Suprapubic skin (tissue), 4 donors: Measurements from ENCODE around the genes CISH and RAD54L2.

DNA sequence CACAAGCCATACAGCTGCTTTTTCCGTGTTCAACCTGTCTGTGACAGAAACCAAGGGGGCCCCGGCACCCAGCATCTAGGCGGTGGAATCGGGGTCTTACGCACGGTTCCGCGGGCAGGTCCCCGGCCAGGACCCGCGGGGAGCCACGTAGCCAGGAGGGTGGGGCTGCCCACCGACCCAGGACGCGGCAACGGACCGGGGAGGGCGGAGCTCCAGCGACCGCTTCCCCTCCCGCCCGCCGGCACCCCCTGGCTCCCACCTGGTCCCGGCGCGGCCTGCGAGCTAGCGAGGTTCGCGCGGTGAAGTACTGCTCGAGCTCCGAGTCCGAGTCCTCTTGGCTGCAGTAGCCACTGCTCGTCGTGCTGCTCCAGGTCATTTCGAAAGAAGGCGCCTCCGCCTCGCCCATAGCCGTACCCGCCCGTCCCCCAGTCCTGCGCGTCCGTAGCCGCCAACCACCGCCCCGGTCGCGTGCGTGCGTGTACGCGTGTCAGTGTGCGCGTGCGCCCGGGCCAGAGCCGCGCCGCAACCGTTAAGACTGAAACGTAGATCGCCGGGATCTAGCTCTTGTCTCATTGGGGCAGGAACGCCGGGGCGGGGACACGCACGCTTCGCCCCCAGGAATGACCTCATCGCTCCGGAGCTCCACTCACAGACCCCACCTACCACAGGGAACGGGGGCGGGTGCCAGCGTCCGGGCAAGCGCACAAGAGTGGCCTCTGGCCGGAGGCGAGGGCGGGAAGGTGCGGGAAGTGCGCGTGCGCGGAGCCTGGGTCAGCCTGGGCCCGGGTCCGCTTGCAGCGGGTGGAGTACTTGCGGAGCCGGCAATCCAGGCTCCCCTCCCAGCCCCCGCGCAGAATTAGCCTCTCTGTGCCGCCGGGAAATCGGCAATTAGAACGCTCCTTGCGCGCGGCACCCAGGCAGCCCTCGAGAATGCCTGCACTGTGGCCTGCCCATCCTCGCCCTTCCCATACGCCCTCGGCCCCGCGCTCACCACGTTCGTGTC lies 3.4 kb downstream of the RASSF1 start:
- PRO-cap, result bidirectional peak, plus-strand start at position 723 of the sequence, minus-strand start at position 345 of the sequence
- RAMPAGE, long total RNA, 4 experiments, result start-site peak on the minus strand in 2 of 4 experiments, centred at positions 132 to 534 of the sequence, 14 to 19 reads per replicate

- PRO-cap, result unidirectional peak, plus-strand start at chr3:50518270
- RAMPAGE, long total RNA, 4 experiments, result no peak in any of the 4 experiments
Observed at GRCh38 chr3:50517970-50518564, 14.6 kb upstream of the CACNA2D2 start.

DNA sequence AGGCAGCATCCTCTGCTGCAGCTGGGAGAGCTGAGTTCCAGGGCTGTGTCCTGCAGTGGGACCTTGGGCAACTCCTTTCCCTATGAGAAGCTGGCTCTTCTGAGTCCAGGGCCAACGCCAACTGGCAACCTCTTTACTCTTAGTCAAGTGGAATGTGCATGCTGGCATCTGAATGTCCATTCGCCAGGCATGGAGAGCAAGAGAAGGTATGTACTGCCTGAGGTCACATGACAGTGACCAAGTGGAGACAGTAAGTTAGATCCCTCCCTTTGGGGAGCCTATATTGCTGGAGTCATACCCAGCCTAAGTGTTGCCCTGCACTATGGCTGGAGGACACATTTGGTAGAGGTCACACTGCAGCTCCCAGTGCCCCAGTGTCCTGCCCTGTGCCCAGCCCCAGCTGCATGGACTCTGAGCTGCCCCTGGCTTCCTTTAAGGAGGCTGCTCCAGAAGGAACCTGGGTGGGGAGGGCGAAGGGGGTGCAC lies 12.2 kb downstream of the HEMK1 start:
- PRO-cap, result no peak
- RAMPAGE, long total RNA, 4 experiments, result no peak in any of the 4 experiments

- PRO-cap, result no peak
- RAMPAGE, long total RNA, 4 experiments, result no peak in any of the 4 experiments
Observed at GRCh38 chr3:50592011-50593311, 19.1 kb downstream of the CISH start.

DNA sequence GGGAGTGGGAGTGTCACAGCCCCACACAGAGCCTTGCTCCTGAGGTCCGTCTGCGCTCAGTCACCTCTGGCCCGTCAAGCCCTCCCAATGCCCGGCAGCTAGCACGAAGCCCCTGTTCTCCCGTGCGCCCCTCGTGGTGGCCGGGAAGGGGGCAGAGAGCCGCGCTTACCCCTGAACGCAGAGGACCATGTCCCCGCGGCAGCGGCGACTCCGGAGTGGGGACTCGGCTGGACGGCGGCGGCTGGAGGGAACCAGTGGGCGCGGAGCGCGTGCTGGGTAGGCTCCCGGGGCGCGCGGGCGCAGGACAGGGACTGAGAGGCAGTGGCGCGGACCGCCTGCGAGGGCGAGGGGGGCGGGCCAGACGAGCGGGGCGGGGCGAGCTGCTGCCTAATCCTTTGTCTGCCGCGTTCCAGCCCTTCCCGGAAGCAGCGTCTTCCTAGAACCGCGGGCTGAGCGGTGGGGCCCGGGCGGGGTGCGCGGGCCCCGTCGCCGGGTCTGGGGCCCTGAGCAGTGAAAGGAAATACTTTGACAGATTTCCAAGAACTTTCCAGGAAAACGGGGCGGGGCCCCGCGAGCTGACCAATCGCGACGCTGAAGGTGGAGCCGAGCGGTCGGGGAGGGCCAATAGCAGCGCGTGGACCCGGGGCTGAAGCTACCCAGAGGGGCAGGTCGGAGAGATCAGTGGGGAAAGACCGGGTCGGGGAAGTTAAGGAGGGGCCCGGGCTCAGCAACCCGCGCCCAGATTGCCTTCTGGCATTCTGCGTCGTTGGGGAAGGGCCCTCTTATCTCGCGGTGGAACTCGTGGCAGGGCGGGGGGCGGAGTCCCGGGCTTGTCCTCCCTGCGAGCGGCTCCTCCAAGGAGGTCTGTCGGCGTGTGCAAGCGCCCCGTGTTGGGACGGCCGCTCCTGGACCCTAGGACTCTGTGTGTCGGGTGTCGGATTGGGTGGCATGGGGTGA lies at the start of gene CISH:
TSS of gene CISH (minus strand) at position 313 of the 957 bp plus-strand sequence.
- PRO-cap, result unidirectional peak, minus-strand start at position 217 of the sequence; unidirectional peak, minus-strand start at position 313 of the sequence; bidirectional peak, plus-strand start at position 863 of the sequence, minus-strand start at position 760 of the sequence
- RAMPAGE, long total RNA, 4 experiments, result start-site peak on the minus strand in 3 of 4 experiments, centred at positions 296 to 311 of the sequence, 25 to 53 reads per replicate

DNA sequence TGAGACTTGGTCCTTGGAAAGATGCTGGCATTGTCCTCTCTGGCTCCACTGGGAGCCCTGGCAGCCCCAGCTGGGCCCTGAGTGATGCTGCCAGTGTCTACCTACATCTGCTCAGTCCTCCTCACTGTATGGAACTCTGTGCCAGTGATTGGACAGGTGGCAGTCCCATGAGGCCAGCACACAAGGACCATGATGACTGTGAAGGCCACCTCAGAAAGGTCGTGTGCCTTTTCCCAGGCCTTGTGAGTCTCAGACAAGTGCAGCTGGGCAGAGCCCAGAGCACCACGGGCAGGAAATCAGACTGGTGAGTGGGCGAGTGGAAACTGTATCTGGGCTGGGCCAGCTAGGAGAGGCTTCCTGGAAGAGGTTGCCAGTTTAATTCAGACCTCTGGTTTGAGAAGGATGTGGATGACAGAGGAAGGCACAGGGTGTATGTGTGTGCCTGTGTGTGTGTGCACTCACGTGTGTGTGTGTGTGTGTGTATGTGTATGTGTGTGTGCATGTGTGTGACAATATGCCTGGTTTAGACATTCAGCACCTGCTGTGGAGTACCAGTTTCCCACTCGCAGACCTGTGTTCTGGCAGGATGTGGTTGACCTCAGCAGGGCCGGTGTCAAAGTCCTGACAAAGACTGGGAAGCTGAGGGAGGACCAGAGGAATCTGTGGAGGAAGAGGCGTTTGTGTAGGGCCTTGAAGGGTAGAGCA lies 7.0 kb downstream of the MAPKAPK3 start:
- PRO-cap, result no peak
- RAMPAGE, long total RNA, 4 experiments, result no peak in any of the 4 experiments

GRCh38 chr3:51538420-51539396 lies at the start of gene RAD54L2:
TSS of gene RAD54L2 (plus strand) at chr3:51538719.
- PRO-cap, result bidirectional peak, plus-strand start at chr3:51538719, minus-strand start at chr3:51538622; bidirectional peak, plus-strand start at chr3:51538830, minus-strand start at chr3:51538816
- RAMPAGE, long total RNA, 4 experiments, result no peak in any of the 4 experiments

- PRO-cap, result no peak
- RAMPAGE, long total RNA, 4 experiments, result no peak in any of the 4 experiments
Observed at GRCh38 chr3:51621287-51622030, 49.6 kb upstream of the TEX264 start.

GRCh38 chr3:51703189-51704247 lies 3.4 kb upstream of the GRM2 start:
- PRO-cap, result no peak
- RAMPAGE, long total RNA, 4 experiments, result no peak in any of the 4 experiments

DNA sequence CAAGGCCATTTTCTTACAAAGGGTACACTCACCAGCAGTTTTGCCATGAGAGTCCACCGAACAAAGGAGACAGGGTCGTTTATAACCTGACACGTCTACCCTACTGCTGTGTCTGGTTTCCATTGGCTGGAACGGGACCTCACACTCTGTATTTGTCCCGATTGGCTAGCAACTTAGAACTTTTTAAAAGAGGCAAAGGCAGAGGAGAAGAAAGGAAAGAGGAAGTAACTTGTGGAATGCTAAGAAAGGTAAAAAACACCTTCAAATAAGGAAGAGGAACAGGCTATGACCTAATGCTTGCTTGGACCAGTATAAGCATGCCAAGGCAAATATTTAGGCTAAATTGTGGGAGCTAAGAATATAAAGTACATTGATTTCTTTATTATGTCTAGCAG lies 24.6 kb downstream of the IQCF6 start:
- PRO-cap, result no peak
- RAMPAGE, long total RNA, 4 experiments, result no peak in any of the 4 experiments

- PRO-cap, result no peak
- RAMPAGE, long total RNA, 4 experiments, result no peak in any of the 4 experiments
Observed at GRCh38 chr3:52021809-52022308, 26.2 kb upstream of the RPL29 start.

DNA sequence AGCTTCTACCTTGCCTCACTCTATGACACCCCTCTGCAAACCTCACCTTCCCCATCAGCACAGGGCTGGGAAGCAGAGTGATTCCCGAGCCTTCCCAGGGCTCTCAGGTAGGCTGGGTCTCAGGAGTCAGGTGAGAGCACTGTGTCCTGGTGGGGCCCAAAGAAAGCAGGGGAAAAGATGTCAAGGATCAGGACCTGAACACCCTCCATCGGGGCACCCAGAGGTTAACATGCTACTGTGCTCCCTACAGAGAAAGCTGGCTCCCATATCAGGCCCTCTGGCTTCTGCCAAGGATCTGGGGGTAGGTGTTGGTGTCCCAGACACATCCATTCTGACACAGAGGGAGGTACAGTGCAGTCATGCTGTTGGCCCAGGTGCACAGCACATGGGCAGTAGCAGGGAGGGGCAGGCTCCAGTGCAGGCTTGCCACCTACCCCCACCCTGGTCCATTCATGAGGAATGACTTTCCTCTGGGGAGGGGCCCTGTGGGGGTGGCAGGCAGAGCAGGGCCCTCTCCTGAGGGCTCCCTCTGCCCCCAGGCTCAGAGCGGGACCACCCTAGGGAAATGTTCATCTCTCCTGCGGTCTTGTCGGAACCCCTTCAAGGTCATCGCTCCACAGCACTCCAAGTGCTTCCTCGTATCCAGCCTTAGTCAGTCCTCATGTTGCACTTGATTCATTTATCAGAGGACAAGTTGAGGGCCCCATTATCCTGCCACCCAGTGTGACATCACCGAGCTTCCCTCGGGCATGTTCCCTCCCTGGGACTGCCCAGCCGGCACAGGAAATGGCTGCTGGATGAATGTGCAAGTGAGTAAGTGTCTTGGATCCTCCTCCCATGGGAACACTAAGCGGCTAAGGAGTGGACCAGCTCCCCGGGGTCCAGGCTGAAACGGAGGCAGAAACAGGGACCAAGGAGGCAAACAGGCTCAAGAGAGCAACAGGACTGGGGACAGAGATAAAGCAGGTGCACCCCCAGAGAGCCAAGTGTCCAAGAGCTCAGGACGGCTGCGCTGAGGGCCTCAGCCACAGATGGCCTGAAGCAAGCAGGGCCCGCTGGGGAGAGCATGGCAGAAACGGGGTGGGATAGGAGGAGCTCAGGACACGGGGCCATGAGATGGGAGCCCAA lies 10.0 kb downstream of the DUSP7 start:
- PRO-cap, result bidirectional peak, plus-strand start at position 329 of the sequence, minus-strand start at position 333 of the sequence; bidirectional peak, plus-strand start at position 884 of the sequence, minus-strand start at position 654 of the sequence
- RAMPAGE, long total RNA, 4 experiments, result no peak in any of the 4 experiments

DNA sequence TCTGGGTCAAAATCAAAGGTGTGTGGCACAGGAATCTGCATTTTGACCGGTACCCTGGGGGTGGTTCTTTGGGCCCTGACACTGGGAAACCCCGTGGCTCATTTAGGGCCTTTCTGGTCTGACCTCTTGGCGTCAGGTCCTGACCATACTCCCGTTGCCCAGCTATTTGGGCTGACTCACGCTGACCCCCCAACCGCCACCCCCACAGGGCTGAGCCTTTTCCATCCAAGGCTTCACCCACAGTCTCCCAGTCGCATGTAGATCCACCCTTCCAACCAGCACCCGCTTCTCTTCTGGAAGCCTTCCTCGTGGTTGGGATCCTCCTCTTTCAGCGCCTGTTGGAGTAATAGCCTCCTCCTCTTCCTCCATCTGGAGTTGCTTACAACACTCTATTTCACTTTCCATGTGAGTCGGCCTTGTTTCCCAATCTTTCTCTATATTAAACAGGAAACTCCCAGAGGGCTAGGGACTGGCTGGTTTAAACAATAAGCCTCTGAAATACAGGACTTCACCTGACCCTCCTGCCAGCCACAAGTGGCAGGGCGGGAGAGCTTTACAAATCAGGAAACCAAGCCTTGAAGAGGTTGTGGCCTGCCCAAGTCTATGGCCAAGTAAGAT lies 2.1 kb upstream of the ALAS1 start:
- PRO-cap, result bidirectional peak, plus-strand start at position 446 of the sequence, minus-strand start at position 295 of the sequence
- RAMPAGE, long total RNA, 4 experiments, result no peak in any of the 4 experiments

DNA sequence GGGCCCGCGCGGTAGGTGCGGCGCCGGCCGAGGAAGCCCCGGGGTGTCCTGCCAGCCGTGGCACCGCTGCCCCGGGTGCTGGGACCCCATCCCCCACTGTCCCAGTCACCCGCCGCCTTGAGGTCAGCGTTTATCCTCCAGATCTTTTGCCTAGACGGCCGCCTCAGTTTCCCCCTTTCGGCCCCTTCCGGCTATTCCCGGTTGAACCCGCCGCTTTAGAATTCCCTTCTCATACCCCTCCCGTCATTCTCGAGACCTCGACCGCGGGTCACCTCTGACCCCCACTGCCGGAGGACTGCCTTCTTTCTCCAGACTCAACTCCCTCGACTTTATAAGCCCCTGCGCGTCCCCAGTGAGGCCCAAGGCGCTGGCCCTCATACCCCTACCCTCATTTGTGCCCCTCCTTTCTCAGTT lies 307 bp downstream of the ALAS1 start:
- PRO-cap, result no peak
- RAMPAGE, long total RNA, 4 experiments, result no peak in any of the 4 experiments

- PRO-cap, result no peak
- RAMPAGE, long total RNA, 4 experiments, result no peak in any of the 4 experiments
Observed at GRCh38 chr3:52370302-52370767, 39.5 kb downstream of the BAP1 start.

DNA sequence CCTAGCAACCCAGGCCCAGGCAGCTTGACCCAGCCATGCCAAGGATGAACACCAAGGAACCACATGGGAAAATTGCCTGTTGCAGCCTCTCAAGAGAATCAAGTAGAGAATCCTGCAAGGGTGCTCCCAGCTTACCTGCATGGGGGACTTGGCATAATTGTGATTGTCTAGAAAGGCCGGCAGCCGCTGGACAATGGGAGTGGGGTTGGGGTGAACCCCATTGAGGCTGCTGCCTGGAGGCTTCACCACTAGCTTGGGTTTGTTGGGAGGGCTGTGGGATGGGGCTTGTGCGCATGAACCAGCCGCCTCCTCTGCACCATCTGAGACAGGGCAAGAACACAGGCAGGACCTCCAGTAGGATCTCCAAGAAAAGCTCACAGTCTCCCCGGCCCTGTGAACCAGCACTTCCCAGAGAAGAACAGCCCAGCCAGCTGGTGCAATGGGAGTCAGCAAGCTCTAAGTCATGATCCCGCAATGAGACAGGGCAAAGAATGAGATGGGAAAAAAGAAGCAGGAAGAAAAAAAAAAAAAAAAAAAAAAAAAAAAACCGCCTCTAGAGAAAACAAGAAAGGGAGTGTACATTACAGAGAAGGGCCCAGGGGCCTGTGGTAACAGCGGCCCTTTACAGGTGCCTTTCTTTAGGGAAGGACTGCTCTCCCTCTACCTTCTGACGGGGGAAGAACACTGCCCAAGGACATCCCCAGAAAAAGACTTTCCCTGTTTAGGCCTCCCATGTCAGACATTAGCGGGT lies 4.7 kb downstream of the BAP1 start:
- PRO-cap, result no peak
- RAMPAGE, long total RNA, 4 experiments, result no peak in any of the 4 experiments

DNA sequence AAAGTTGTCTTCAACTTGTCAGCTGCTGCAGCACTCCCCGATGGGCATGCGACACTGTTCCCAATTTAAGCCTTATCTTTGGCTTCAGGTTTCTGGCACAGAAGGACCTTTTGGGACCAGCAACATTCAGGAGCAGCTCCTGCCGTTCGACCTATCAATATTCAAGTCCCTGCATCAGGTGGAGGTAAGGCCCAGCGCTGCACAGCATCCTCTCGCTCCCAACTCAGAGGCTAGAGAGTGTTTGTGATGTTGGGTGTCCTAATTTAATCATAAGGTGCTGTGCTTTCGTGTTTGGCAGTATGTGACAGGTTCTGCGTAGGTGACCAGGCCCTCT lies 16.8 kb downstream of the NISCH start:
- PRO-cap, result no peak
- RAMPAGE, long total RNA, 4 experiments, result no peak in any of the 4 experiments

DNA sequence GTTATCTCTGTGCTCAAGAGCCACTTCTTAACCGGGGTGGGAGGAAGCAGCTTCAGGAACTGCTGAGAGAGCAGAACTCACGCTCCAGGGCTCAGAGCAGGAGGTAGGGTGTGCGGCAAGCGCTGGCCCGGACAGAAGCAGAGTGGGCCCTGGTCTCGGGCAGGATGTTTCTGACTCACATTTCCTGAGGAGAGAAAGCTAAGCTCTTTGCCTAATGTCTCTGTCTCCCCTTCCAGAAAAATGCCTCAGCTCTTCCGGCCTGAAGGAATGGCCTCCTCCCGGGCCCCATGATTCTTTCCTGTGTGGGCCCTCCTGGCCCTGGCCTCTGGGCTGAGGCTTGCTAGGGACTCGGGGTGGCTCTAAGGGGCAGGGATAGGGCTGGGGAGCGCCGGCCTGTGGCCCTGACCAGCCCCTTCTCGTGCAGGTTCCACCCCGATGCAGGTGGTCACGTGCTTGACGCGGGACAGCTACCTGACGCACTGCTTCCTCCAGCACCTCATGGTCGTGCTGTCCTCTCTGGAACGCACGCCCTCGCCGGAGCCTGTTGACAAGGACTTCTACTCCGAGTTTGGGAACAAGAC lies 4.1 kb upstream of the STAB1 start:
- PRO-cap, result no peak
- RAMPAGE, long total RNA, 4 experiments, result no peak in any of the 4 experiments

DNA sequence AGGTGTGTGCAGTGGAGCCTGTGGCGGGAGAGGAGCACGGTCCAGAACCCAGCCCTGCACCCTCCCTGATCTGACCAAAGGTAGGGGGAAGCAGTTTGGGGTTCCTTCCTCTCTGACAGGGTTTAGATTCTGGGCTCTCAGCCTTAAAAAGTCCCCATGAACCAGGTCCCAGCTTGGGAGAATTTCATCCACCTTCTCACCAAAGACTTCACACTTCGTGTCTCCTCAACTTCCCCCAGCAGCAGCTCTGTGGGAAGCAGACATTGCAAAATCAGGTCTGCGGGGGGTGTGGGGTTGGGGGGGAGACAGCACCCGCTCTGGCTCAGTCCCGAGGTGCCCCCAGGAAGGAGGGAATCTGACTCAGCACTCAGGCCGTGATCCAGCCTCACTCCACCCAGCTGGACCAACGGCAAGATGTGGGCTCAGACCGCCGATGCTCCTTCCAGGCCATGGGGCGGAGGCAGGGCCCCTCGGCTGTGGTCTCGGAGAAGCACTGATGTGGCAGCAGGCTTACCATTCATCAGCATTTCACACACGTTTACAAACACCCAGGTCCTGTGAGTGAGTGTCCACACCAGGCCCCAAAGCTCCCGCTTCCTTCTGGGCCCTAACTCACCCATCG lies 3.0 kb downstream of the STAB1 start:
- PRO-cap, result no peak
- RAMPAGE, long total RNA, 4 experiments, result no peak in any of the 4 experiments

DNA sequence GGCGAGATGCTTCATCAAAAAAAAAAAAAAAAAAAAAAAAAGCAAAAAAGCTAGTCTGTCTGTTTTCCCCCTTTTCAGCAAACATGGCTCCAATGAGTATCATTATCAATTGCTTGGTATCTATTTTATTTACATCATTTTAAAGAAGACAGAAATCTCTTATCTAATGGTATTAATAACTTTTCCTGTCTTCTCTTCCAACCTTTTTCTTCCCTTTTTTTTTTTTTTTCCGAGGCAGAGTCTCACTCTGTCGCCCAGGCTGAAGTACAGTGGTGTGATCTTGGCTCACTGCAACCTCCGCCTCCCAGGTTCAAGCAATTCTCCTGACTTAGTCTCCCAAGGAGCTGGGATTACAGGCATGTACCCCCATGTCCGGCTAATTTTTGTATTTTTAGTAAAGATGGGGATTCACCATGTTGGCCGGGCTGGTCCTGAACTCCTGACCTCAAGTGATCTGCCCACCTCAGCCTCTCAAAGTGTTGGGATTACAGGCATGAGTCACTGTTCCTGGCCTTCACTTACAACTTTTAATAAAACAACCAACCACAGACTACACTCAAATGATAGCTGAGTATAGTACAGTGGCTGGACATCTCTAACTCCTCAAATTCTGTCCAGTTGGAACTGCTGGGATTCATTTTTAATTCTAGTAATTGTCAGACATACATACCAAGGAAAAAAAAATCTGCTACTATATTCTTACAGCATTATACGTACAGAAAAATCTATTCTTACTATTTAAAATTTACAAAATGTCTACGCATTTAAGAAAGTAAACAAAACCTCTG lies 71.3 kb upstream of the GNL3 start:
- PRO-cap, result no peak
- RAMPAGE, long total RNA, 4 experiments, result start-site peak on the minus strand in 1 of 4 experiments, centred at positions 56 to 533 of the sequence, 9 to 20 reads per replicate